ENCODE results near the genes TBPL2 and KTN1.

DNA sequence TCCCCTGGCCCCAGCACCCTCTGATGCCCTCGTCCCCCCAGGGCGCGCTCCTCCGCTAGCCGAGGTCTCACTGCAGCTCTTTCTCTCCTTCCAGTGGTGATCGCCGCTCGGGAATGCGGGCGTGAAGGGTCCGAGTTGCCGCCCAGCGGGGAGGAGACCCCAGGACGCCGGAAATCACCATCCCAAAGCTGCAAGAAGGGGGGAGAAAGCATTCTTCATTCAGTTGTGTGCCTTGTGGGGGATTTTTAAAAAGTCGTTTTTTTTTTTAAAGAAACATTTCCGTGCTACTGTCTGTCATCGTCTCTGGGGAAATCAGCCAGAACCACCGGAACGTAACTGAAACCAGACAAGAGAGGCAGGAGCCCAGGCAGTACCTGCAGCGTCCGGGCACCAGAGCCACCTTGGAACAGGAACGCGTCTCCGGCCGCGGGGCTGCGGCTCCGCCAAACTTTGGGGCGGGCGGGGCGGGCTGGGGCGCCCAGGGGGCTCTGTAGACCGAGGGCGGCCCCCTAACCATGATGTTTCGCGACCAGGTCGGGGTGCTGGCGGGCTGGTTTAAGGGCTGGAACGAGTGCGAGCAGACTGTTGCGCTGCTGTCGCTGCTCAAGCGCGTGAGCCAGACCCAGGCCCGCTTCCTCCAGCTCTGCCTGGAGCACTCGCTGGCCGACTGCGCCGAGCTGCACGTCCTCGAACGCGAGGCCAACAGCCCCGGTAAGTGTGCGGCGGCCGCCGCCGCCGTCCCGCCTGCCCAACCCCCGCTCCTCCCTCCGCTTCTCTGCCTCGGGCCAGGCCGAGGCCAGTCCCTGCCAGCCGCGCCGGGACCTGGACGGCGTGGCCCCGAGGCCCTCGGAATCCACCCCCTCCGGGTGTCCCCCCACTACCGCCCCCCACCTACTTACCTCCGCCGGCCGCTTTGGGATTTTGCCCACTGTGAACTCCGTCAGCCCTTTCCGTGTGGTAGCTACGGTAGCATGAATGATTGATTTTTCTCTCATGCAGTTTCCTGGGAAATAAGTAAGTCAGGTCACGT is 789 bp downstream of the SAMD4A start:
- PRO-cap = bidirectional peak, plus-strand start at position 185 of the sequence, minus-strand start at position 95 of the sequence; bidirectional peak, plus-strand start at position 518 of the sequence, minus-strand start at position 408 of the sequence; bidirectional peak, plus-strand start at position 799 of the sequence, minus-strand start at position 777 of the sequence

DNA sequence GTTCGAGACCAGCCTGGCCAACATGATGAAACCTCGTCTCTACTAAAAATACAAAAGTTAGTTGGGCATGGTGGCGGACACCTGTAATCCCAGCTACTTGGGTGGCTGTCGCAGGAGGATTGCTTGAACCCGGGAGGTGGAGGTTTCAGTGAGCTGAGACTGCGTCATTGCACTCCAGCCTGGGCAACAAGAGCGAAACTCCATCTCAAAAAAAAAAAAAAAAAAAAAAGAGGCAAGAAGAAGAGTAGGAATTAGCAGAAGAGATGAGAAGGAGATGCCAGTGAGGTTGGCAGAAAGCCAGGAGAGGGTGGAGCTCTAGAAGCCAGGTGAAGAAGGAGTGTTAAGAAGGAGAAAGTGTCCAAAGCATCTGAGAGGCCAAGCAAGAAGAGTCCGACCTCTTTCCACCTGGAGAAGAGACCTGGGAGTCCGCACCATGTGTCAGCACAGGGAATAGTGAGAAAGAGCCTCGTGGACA is 70.3 kb downstream of the SAMD4A start:
- PRO-cap = no peak

GRCh38 chr14:54702957-54703456 is 136.1 kb downstream of the SAMD4A start:
- PRO-cap = no peak

DNA sequence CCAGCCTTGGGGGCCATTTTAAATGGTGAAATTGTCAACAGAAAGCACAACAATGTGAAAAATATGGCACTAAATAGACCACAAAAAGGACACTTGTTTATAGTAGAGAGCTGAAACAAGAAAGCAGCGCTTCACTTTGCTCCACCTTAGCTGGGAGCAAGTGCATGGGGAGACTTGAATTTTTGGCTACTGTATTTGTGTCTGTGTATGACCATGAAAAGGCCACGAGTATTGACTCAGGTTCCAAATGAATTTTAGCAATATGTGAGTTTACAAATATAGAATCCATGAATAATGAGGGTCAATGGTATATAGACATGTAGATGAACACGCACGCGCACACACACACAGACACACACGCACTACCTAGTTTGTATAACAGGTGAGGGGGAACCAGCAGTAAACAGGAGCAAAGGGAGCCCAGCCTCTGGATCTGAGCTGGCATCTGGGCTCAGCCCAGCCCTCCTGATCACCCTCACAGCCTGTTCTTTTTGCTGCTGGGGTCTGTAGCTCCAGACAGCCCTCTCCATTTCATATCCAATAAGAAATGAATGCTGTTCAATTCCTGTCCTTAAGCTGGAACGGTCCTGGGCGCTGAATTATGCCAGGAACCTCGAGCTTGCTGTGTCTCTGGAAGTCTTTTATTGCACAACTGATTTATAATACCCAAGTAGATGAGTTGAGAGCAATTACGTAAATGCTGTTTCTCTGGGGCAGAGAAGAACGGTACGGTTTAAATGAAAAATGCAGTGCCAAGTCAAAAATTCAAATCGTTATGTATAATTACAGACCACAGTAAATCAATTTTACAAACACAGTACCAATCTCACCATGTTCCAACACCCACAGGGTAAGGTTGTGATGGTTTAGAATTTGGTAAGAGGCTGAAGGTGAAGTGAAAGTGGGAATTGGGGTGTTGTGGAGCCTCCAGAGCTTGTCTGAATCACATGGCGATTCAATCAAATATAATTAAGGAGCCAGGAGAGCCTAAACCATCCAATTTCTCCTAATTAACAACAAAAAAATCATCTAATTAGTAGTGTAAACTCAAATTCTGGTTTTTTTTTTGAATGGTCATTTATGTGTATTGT is 160.9 kb downstream of the SAMD4A start:
- PRO-cap = no peak

- PRO-cap = no peak
Measured at GRCh38 chr14:55054124-55054548, 2.7 kb downstream of the MAPK1IP1L start.

GRCh38 chr14:55065337-55066245 is 14.1 kb downstream of the MAPK1IP1L start:
- PRO-cap = no peak

DNA sequence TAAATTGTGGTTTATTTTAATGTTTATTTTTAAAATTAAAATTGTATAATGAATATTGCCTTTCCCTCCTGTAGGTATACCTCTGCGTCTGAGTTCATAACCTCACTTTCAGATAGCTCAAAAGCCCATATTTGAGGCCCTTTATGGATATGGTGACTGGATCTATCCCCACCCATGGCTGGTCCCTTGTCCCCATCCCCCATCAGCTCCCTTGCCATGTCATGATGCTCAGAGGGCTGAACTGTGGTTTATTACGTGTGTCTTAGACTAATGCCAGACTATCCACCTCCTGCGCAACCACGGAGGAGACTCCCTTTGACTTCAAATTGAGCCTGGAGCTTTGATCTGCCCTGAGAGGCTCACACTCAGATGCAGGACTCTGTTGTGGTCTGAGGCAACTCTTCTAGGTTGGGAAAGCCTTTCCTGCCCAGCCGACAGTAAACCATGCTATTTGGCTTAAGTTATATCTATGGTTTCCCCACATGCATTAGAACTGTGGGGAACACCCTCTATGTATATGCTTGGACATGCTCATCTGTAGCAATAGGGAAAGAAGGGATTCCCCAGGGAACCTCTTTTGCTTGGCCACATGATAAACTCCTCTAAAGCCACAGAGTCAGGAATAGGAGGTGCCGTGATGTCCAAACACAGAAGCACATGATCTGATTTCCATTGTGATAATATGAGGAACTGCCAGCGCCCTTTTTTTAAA is 11.3 kb upstream of the LGALS3 start:
- PRO-cap = no peak

- PRO-cap = no peak
Measured at GRCh38 chr14:55130515-55130609, 1.3 kb downstream of the LGALS3 start.

GRCh38 chr14:55180448-55180942 is 10.9 kb downstream of the DLGAP5 start:
- PRO-cap = no peak

DNA sequence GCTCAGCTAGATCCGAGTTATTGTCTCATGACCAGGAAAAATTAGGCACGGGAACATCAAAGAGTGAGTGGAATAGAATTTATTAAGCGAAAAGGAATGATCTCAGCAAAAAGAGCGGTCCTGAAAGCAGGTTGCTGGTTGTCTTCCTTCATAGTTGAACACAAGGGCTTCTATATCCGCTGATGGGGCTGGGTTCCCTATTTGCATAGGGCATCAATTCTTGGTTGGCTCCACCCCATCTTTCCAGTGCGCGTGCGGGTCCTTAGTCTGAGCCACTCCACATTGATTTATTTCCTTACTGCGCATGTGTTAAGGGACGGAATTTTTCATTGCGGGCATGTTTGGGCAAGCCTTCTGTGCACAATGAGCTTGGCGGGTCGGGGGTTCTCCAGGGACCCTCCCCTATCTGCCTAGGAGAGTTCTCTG is 21.2 kb upstream of the DLGAP5 start:
- PRO-cap = no peak

GRCh38 chr14:55336013-55336502 is 64.8 kb downstream of the FBXO34 start:
- PRO-cap = no peak

DNA sequence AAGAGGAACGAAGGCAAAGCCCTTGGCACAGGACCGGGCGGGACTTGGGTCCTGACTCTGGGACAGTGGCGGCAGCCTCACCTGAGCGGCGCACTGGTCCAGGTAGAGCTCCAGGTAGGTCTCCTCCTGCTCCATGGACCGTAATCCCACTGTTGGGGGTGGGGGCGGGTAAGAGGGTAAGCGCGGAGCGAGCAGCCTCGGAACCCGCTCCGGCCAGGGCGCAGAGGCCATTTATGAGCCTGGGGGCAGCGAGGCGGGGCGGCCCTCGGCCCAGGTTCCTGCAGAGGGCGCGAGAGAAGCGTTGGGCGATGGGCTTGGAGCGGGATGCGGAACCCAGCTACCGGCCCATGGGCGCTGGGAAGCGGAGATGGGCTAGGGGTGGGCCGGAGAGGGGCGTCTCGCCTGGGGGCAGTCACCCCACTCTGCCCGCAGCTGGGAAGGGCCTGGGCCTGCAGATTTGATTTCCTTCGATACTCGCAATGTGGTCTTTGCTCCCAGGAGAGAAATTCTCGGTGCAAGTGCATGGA is at the start of gene TBPL2:
TSS of gene TBPL2 (minus strand) at position 302 of the 527 bp plus-strand sequence.
- PRO-cap = no peak

GRCh38 chr14:55579652-55580681 is at the start of gene KTN1:
KTN1 (plus strand) TSS chr14:55580207.
- PRO-cap = bidirectional peak, plus-strand start at chr14:55580246, minus-strand start at chr14:55580112

- PRO-cap = no peak
Measured at GRCh38 chr14:55636315-55636818, 56.4 kb downstream of the KTN1 start.

DNA sequence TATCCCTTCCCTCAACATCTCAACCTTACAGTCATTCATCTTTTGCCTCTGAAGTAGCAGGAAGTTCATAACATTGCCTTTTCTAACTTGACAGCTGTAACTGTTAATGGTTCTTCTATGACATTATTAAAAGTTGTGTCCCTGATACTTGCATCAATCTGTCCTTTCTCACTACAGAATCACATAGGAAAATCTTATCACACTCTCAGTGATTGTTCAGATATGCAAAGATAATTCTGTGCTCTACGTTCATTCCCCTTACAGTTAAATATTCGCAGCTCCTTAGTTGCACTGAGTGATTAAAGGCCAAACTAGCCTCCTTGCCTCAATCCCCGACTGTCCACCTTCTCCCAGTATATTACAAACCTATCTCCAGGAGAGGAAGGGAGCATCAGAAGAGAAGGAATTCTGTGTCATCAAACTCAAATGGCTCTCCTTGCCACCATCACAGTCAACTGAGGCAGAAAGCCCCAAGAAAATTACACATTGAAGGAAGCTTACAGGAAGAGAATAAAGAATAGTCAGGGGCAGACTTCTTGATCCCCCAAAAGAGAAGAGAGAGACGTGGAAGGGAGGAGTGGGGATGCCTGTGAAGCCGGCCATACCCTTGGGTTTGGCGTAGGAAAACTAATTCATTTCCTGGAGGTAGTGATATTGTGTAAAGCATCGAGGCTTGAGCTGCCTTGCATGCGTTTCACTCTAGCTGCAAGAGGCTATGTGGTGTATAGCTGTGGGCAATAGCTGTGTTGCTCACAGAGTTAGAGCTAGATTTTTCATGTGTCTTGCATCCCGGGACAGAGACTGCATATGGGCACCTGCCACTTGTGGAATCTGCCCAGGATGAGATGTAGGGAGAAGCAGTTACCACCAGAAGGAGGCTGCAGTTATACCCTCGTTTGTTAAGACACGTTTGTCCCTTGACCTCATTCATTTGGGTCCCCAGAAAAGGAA is 106.4 kb downstream of the KTN1 start:
- PRO-cap = no peak

- PRO-cap = no peak
Measured at GRCh38 chr14:55697856-55698327, 117.9 kb downstream of the KTN1 start.

DNA sequence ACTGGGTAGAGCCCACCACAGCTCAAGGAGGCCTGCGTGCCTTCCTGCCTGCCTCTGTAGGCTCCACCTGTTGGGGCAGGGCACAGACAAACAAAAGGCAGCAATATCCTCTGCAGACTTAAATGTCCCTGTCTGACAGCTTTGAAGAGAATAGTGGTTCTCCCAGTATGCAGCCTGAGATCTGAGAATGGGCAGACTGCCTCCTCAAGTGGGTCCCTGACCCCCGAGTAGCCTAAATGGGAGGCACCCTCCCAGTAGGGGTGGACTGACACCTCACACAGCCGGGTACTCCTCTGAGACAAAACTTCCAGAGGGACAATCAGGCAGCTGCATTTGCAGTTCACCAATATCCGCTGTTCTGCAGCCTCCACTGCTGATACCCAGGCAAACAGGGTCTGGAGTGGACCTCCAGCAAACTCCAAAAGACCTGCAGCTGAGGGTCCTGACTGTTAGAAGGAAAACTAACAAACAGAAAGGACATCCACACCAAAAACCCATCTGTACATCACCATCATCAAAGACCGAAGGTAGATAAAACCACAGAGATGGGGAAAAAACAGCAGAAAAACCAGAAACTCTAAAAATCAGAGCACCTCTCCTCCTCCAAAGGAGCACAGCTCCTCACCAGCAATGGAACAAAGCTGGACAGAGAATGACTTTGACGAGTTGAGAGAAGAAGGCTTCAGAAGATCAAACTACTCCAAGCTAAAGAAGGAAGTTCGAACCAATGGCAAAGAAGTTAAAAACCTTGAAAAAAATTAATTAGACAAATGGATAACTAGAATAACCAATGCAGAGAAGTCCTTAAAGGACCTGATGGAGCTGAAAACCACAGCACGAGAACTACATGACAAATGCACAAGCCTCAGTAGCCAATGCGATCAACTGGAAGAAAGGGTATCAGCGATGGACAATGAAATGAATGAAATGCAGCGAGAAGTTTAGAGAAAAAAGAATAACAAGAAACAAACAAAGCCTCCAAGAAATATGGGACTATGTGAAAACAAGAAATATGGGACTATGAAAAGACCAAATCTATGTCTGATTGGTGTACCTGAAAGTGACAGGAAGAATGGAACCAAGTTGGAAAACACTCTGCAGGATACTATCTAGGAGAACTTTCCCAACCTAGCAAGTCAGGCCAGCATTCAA is 60.8 kb downstream of the TMEM260 start:
- PRO-cap = no peak

DNA sequence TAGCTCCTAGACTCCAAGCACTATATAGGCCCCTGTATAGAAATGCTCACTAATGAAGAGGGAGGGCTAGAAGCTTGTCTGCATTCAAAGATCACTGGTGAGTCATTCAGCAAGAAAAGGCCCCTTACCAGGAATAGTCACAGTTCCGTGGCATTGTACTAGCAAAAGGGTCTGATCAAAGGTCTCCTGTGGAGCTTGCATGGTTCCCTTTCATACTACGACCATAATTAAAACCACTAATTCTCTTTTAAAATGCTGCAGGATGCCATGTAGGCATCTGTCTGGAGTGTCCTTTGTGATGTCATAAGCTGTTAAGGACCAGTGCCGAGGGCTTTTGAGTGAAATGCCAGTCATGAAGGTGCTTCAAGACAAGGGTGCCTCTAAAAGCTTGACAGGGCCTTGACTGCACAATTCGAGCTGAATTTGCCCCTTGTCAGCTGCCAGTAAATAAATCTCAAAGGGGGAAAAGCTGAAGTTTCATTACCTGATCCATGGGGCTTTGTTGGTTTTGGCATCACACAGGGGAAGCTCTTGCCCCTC is 69.0 kb downstream of the TMEM260 start:
- PRO-cap = no peak

GRCh38 chr14:56703874-56704303 is 106.4 kb downstream of the OTX2 start:
- PRO-cap = no peak

GRCh38 chr14:56805416-56805894 is 4.8 kb downstream of the OTX2 start:
- PRO-cap = no peak

Data from ascending aorta (tissue), 1 donor.